AG08470 (cell line): Measurements from ENCODE around the genes NCKAP5, MAP3K19 and UBXN4.

GRCh38 chr2:132281225-132281891, 119.6 kb upstream of the ANKRD30BL start:
- RRBS: 42% methylated on average over 3 of the region's 20 CpGs

- RRBS: 93% methylated on average over 5 of the region's 14 CpGs
These were observed 24.0 kb downstream of the LYPD1 start for GRCh38 chr2:132645938-132646539.

- RRBS: no CpG with 5 or more reads among the region's 30 CpGs
These were observed 302.1 kb downstream of the NCKAP5 start for GRCh38 chr2:133266107-133266560.

DNA sequence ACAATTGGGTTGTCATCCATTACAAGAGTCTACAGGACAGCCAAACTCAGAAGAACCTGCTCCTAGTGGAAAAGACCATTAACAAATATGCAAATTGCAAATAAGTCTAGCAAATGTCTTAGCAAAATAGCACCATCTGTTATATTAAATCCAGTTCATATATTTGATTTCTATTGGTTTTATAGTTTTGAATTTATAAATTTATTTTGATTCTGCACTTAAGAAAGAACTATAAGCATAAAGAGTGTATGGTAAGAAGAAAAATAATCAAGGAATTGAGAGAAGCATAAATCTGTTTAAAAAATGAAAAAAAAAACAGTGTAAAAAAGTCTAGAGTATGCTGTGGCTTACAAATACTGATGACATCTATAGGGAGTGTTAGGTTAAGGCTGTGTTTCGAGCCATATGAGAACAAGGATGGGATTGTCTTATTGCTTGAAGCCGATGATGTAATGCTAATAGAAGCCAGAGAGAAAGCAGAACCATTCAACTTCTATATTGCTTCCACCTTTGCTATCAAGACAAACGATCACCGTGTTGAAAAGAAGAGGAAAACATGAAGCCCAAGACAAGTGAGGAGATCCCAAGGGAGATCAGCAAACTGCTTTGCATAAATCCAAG, 206.4 kb downstream of the NCKAP5 start:
- RRBS: no CpG with 5 or more reads among the region's 4 CpGs

DNA sequence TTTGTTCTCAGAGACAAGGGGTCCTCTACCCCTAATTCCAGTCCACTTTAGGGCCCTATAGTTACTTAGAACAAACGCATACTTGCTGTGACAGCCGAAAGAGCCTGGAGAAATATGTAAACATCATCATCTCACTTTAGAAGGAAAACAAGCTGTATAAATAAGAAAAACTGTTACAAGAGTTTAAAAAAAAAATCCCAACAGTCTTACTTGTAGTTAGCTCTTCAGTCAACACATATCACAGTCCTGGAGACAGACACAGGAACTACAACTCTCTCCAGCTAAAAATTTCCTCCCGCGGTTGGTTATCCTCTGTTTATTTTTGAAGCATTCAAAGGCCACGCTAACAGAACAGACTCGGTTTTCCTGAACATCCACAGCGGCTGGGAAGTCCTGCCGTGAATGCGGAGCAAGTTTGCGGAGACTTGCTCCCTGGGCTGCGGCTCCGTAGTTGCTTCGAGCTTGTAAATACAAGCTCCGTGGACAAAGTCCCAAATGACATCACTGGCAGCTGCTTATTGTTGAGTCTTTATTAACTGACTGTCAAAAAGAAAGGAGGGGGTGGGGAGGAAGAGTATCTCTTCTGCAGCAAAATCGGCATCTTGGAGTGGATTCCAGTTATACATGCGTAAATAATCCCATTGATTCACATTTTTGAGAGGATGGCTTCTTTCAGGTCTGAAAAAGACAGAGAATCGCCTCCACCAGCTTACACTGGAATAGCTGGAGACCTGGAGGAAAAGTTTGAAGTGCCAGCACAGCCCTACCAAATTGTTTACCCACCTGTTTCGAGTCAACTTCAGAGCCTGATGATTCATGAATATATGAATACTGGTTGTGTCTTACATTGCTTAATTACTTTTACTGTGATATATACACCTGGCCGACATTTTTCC, at the start of gene NCKAP5:
Gene NCKAP5 (minus strand): TSS at position 458 of the 896 bp plus-strand sequence.
- RRBS: no CpG with 5 or more reads among the region's 19 CpGs

DNA sequence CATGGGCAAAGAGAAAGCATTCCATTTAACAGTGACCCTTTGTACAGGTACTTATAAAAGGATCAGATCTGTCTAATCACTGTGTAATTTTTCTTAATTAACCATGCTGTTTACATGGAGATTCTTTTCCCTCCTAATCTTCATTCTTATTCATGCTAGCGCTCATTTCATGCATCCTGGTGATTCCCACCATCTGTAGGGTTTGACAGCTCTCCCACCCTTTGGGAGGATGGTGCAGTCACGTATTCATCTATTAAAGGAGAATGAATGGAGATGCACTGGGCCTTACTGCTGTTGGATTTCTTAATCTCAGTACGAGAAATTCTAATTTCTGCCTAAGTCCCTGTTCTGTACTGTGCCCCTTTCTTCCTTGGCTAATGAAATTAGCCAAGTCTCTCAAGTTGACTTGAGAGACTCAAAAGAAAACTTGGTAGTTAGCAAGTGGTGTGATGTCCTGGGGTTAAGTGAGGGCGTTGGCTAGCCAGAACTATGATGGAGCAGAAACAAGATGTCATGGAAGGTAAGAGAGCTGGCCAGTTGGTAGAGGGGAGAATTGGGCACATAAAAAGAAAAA, 49.8 kb upstream of the MGAT5 start:
- RRBS: no CpG with 5 or more reads among the region's 4 CpGs

DNA sequence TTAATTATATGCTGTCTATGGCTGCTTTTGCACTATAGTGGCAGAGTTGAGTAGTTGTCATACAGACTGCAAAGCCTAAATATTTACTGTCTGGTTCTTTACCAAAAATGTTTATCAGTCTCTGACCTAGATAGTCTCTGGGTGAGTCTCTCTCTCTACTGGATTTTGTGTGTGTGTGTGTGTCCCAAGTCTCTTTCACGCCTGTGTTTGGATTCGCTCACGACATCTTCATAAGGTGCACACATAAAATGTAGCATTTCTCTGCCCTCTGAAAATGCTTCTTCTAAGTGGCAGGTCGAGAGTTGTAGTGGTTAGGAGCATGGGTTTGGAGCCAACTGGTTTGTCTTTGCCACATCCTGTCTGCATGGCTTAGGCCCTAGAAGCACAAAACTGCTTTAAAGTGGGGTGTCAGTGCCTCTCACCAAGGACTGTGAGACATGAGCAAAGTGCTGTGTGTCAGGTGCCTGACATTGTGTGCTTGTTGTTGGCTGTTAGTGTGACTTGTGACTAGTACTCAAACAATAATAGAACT, 4.6 kb downstream of the MGAT5 start:
- RRBS: no CpG with 5 or more reads among the region's 4 CpGs

- RRBS: no CpG with 5 or more reads among the region's 6 CpGs
These were observed 142.7 kb downstream of the MGAT5 start for GRCh38 chr2:134396417-134397060.

DNA sequence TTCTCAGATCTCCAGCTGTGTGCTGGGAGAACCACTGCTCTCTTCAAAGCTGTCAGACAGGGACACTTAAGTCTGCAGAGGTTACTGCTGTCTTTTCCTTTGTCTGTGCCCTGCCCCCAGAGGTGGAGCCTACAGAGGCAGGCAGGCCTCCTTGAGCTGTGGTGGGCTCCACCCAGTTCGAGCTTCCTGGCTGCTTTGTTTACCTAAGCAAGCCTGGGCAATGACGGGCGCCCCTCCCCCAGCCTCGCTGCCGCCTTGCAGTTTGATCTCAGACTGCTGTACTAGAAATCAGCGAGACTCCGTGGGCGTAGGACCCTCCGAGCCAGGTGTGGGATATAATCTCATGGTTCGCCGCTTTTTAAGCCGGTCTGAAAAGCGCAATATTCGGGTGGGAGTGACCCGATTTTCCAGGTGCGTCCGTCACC, 62.9 kb downstream of the TMEM163 start:
- RRBS: no CpG with 5 or more reads among the region's 17 CpGs

GRCh38 chr2:134669937-134670844, 48.6 kb downstream of the TMEM163 start:
- RRBS: no CpG with 5 or more reads among the region's 10 CpGs

GRCh38 chr2:134745637-134745989, 26.8 kb upstream of the TMEM163 start:
- RRBS: no CpG with 5 or more reads among the region's 2 CpGs

DNA sequence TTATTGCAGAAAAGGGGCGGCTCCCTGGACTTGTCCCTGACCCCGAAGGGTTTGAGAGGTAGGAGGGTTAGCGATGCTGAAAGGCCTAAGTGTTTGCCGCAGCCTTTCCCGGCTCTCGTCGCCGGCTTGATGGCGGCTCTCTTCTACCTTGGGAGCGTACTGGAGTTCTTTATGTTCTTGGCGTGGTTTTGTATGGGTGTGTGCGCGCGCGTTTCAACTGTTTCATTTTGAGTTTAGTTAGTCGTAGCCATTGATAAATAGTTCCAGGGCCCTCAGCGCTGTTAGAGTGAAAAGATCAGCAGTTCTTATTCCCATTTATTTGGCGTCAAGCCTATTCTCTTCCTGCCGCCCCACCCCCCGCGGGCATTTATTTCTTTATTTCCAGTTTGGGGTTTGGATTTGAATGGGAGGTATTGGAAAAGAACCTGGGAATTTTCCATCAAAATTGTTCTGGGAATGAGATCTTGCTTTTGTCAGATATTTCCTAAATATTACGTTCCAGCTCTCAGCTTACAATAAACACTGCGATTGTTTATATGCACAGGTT, 759 bp downstream of the CCNT2 start:
- RRBS: no CpG with 5 or more reads among the region's 23 CpGs

DNA sequence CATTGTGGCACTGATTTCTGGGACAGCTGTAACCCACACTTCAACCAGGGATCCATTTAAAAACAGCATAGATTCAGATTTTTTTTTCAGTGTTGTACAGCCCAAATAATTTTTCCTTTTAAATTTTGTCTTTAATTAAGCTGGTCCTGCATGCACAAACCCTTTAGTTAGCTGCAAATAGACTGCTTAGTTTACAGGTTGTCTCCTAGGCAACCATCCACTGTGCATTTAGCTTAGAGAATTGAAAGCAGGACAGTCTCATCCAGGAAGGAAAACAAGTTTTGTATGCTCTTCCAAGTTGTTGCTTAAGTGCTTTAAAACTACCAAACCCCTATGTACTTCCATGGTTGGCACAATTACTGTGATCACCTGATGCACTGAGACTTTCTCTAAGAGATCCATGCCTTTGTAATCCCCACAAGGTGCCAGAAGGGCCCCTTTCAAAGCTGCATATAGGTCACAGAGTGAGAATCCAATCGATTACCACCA, at the start of gene MAP3K19:
Gene MAP3K19 (minus strand): TSS at position 184 of the 489 bp plus-strand sequence.
- RRBS: no CpG with 5 or more reads among the region's 1 CpG

- RRBS: no CpG with 5 or more reads among the region's 4 CpGs
These were observed 32.7 kb downstream of the RAB3GAP1 start for GRCh38 chr2:135084596-135085312.

DNA sequence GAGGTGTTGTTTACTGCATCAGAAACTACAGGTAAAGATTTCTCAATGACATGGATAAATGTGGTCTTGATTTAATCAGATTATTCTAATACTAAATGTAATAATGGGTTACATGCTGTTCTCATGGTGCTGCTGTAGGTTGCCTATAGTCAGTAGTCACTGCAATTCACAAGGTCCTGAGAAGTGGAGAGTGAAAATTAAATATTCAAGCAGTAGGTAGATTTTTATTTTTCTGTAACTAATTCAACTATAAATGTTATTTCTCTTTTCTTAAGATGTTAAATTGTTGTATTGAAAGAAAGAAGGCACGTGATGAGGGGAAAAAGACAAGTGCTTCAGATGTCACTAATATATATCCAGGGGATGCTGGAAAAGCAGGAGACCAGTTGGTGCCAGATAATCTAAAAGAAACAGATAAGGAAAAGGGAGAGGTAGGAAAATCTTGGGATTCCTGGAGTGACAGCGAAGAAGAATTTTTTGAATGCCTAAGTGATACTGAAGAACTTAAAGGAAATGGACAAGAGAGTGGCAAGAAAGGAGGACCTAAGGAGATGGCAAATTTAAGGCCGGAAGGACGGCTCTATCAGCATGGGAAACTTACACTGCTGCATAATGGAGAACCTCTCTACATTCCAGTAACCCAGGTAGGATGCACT, 83.3 kb downstream of the RAB3GAP1 start:
- RRBS: no CpG with 5 or more reads among the region's 4 CpGs

GRCh38 chr2:135741408-135742433, at the start of gene UBXN4:
Gene UBXN4, plus strand, starts transcription at chr2:135741855.
- RRBS: under 1% methylated on average over 46 of the region's 106 CpGs

GRCh38 chr2:135742899-135743129, 1.2 kb downstream of the UBXN4 start:
- RRBS: no CpG with 5 or more reads among the region's 4 CpGs

DNA sequence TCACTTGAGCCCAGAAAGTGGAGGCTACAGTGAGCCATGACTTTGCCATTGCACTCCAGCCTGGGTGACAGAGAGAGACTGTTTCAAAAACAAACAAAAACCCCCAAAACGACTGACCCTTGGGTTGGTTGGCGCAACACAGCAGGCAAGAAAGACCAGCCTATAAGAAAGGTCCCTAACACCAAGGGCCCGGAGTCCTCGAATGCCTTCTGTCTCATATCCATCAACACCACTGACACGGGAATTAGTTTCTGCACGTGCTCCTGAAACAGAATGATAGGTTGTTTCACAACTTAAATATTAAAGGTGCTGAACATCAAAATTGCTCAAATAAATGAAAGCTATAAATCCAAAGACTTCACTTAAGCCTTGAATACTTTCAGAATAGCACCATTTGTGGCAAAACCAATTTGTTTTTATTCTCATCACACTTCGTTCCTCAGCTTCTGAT, 10.2 kb downstream of the MCM6 start:
- RRBS: no CpG with 5 or more reads among the region's 7 CpGs

DNA sequence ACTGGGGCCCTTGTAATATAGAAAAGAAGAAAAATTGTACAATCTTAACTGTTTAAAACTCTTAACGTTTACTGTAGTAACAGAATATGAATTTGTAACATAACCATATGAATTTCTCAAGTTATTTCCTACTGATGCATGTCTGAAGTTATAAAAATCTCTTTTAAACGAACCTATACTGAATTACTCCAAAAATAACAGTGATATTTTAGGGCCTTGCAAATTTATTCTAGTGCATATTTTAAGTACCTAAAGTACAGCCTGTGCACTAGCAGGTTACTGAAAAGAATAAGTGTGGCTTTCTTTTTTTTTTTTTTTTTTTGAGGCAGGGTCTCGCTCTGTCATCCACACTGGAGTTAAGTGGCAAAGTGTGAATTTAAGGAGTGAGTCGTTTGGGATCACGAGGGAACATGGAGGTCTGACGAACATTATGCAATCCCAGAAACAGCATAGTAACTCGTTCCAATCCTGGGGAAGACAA, 30.7 kb upstream of the MCM6 start:
- RRBS: no CpG with 5 or more reads among the region's 7 CpGs

DNA sequence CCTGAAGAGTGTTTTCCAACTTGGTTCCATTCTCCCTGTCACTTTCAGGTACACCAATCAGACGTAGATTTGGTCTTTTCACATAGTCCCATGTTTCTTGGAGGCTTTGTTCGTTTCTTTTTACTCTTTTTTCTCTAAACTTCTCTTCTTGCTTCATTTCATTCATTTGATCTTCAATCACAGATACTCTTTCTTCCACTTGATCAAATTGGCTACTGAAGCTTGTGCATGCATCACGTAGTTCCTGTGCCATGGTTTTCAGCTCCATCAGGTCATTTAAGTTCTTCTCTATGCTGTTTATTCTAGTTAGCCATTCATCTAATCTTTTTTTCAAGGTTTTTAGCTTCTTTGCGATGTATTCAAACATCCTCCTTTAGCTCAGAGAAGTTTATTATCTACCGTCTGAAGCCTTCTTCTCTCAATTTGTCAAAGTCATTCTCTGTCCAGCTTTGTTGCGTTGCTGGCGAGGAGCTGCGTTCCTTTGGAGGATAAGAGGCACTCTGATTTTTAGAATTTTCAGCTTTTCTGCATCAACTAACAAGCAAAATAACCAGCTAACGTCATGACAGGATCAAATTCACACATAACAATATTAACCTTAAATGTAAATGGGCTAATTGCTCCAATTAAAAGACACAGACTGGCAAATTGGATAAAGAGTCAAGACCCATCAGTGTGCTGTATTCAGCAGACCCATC, 47.2 kb downstream of the DARS1 start:
- RRBS: no CpG with 5 or more reads among the region's 9 CpGs